Omental fat pad (tissue), 4 donors: ENCODE measurements around the gene DNAJB5.

GRCh38 chr9:33963545-33964070 is 85.1 kb downstream of the UBAP2 start:
- PRO-cap: no peak
- RAMPAGE, long total RNA, 4 experiments: no peak in any of the 4 experiments

DNA sequence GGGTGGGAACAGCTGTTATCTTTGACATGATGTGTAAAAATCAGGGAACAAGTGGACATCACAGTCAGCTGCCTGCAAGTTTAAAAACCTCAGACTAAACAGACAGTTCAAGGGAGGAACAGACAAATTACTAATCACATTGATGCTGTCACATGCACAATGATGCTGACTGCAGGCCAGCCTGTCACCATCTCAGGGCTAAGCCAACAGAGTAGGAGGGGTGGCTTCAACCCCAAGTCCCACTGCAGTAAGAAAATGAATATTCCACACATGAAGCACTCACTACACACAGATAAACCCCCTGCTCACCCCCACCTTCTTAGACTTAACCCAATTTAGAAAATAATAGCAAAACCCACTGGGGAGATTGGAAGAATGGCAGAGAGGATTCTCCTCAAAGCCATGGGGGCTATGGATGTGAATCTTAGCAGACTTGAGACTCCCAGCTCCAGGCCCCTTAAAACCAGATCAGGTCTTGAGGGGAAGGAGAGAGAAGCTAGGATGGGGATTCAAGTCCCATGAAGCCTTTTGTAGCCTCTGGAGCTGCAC is 38.3 kb upstream of the UBAP2 start:
- PRO-cap: no peak
- RAMPAGE, long total RNA, 4 experiments: no peak in any of the 4 experiments

DNA sequence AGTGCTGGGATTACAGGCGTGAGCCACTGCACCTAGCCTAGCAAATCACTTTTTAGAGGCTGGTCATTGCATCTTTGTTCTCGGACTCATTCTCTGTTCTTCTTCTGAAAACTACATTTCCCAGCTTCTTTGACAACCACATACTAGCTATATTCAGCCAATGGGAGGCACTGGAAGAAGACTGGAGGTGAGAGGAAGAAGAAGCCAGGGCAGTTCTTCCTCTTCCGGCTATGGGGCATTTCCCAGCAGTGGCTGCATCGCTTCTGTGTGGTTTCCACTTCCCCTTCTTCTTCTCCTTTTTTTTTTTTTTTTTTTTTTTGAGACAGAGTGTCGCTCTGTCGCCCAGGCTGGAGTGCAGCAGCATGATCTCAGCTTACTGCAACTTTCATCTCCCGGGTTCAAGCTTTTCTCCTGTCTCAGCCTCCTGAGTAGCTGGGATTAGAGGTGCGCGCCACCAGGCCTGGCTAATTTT is 7.1 kb upstream of the UBAP1 start:
- PRO-cap: no peak
- RAMPAGE, long total RNA, 4 experiments: no peak in any of the 4 experiments

GRCh38 chr9:34205993-34206623 is 27.3 kb downstream of the UBAP1 start:
- PRO-cap: no peak
- RAMPAGE, long total RNA, 4 experiments: no peak in any of the 4 experiments

- PRO-cap: no peak
- RAMPAGE, long total RNA, 4 experiments: no peak in any of the 4 experiments
Observed at GRCh38 chr9:34210149-34210680, 31.4 kb downstream of the UBAP1 start.

DNA sequence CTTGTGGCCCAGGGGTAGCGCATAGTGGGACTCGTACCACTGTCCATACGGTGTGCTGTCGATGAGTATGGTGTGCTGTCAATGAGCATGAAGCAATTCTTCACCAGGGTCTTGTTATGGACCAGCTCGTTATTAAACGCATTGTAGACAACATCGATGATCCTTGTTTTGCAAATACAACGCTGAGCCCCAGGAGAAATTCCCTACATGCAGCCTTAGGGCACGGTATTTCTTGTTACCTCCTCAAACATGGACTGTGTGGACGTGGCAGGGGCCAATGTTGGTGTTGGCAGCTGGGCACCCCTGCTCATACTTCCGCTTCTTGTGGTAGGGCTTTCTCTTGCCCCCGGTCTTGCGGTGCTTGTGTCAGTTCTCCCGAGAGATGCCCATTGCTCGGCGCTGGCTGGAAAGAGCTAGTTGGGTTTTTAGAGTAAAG is 45.4 kb downstream of the UBAP1 start:
- PRO-cap: no peak
- RAMPAGE, long total RNA, 4 experiments: no peak in any of the 4 experiments

DNA sequence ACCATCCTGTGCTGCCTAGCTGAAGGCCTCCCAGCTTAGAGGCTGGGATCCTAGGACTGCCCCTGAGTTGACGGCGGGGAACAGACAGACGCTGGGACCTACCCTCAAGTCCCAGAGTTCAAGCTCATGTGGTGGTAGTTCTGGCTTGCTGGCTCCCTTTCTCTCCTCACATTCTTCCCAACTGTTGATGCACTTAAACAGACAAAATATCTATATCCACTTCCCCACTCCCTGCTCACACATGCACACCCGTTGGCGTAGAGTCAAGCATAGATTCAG is 65.8 kb downstream of the KIF24 start:
- PRO-cap: no peak
- RAMPAGE, long total RNA, 4 experiments: no peak in any of the 4 experiments

GRCh38 chr9:34372293-34372945 is 4.3 kb downstream of the MYORG start:
- PRO-cap: no peak
- RAMPAGE, long total RNA, 4 experiments: no peak in any of the 4 experiments

DNA sequence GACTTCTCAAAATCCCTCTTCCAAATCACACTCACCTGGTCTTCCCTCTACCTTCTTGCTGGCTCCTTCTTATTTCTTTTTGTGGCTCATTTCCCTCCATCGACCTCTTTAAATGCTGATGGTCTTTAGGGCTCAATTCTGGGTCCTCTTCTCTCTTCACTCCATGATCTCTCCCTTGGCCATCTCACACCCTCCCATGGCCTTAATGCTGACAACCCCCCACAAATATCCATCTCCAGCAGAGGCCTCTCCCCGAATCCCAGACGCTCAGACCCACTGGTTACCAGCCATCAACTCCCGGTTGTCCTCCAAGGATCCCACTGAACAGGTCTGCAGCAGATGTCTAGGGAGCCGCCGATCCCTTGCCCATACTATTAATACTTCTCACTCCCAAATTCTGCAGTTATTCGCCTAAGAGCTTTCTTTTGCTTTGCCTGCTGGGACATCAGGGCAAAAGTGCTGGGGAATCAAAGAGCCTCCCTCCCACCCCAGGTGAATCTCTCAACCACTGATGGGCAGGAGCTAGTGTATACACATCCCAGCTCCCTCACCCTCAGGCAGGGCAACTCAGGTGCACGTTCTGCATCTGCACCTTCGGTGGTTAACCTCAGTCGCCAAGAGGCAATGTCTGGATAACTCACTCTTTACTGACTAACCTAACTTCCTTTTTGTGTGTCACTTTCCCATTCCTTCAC is 26.5 kb downstream of the CNTFR start:
- PRO-cap: no peak
- RAMPAGE, long total RNA, 4 experiments: no peak in any of the 4 experiments

DNA sequence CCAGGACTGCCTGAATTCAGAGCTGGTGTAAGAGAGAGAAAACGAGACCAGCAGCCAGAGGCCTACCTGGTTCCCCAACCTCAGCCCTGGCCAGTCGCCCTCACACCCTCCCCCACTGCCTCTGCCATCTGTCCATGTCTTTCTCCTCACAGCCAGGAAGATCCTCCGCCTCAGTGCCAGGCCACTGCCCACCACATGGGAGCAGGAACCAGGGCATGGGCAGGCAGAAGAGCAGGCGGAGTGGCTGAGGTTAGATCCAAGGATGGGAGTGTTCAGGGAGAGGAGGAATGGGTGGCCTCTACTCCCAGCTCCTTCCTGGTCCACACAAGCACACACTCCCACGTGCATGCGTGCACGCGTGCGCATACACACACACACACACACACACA is 18.3 kb downstream of the CNTFR start:
- PRO-cap: no peak
- RAMPAGE, long total RNA, 4 experiments: no peak in any of the 4 experiments

GRCh38 chr9:34988960-34989857 is at the start of gene DNAJB5:
TSS of gene DNAJB5 (plus strand) at chr9:34989745.
- PRO-cap: unidirectional peak, minus-strand start at chr9:34989378; unidirectional peak, plus-strand start at chr9:34989717; unidirectional peak, plus-strand start at chr9:34989745
- RAMPAGE, long total RNA, 4 experiments: start-site peak on the plus strand in 2 of 4 experiments, at chr9:34989727-34989751 at its widest, 46 to 216 reads per replicate

DNA sequence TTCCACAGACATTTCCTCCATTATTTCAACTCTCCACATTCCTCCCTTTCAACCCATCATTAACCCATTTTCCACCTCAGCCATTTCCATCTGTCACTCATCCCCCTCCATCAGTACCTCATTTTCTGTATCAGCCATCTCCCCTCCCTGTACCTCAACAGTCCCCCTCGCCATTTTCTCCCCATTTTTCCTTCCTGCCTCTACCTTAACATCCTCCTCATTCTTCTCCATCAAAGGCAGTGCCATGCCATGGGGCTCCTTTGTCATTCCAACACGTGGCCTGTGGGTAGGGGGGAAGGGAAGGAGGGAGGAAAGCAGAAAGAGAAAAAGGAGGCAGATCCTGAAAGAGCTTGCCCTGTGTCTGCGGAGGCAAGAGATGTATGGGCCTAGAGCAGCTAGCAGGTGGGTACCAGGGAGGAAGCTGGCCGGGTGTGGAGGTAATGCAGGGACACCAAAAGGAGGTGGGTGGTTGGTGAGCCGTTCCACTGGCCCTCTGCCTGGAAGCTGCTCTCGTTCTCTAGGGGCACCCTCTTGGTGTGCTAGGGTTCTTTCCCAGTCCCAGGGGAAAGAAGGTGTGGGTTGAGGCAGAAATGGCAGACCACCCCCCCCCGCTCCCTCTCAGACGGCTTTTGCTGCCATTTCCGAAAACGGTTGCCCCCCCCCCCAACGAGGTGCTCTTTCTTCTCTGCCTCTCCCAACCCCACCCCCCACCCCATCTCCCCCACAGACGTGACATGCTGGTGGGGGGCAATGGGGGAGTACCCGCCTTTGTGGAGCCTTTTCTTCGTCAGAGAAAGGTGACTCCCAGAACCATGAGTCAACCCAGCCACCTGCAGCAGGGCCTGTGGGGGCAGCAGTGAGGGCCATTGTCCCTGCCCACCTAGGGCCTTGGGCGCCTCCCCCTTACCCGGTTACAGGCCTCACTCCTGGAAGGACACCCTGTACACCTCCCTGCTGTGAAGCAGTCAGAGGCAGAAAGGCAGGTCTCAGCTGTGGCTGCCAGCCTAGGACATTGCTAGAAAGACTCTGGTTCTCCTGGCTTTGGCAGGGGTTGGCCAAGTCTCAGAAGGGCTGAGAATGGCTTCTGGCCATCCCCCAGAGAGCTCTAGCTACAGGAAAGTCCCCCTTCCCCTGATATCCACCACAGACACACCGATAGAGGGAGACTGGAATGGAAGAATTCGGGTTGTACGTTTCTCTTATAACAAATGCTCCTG is 1.9 kb downstream of the DNAJB5 start:
- PRO-cap: no peak
- RAMPAGE, long total RNA, 4 experiments: no peak in any of the 4 experiments

DNA sequence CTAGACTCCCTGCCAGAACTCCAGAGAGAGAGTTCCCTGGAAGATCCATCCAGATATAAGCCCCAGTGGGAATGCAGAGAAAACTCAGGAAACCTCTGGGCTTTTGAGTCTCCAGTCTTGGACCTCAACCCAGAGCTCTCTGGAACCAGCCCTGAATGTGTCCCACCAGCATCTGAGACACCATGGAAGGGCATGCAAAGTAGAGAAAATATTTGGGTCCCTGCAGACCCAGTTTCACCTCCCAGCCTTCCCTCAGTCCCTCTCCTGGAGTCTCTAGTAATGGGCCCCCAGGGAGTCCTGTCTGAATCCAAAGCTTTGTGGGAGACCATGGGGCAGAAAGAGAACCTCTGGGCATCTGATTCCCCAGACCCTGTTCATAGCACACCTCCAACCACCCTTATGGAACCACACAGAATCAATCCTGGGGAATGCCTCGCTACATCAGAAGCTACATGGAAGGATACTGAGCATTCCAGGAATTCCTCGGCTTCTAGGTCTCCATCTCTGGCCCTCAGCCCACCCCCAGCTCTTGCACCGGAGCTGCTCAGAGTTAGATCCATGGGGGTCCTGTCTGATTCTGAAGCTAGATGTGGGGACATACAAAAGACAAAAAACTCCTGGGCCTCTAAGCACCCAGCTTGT is 1.9 kb downstream of the C9orf131 start:
- PRO-cap: no peak
- RAMPAGE, long total RNA, 4 experiments: no peak in any of the 4 experiments

- PRO-cap: no peak
- RAMPAGE, long total RNA, 4 experiments: no peak in any of the 4 experiments
Observed at GRCh38 chr9:35060619-35061298, 11.7 kb downstream of the VCP start.

GRCh38 chr9:35062520-35063329 is 9.7 kb downstream of the VCP start:
- PRO-cap: no peak
- RAMPAGE, long total RNA, 4 experiments: no peak in any of the 4 experiments

DNA sequence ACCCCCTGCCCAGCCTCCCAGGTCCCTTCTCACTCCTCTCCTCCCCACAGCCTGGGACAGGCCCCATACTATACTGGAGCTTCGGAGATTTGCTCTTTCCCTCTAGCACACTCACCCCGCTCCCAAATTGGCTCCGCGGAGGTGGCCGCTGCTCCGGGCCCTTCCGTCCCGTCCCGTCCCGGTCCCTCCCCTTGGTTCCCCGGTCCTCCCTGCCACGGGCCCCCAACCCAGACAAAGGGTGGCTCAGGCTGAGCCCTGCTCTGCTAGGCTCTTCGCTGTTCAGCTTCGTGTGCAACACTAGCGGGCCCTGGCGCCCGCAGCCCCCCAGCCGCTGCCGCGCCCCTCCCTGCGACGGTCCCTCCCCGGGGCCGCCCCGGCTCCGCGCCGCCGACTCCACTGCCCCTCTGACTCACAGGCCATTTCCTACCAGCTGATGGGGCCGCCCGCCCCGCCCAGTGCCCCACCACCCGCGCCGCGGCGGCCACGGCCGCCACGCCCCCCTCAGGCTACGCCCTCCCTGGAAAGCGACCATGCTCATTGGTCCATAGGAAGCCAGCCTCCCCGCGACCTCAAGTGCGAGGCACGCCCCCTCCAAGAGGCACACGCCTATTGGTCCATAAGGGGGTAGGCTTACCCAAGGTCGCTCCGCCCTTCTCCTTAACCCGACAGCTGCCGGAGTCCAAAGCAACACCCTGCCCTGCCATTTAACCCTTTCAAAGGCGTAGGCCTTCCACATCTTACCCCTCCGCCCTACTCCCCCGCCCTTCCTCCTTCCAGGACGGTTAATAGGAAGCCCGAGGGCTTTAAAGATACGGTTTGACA is 4.3 kb downstream of the ATOSB start:
- PRO-cap: unidirectional peak, minus-strand start at position 406 of the sequence
- RAMPAGE, long total RNA, 4 experiments: no peak in any of the 4 experiments

DNA sequence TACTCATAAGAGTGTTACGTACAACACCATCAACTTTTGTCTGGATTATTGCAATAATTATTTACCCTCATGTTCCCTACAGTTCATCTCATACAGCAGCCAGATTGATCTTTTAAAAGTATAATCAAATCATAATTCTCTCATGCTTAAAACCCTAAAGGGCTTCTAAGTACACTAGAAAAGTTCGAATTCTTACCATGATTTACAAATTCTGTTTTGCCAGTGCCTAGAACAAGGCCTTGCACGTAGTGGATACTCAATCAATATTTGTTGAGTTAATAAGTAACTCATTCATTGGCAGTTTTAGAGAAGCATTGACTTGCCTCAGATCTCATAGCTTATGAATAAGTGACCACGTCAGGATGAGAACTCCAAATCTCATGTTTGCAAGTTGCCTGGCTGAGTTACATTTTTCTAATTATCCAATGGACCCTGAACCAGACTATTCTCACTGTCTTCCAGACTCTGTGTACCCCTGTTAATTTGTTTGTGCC is 96.1 kb downstream of the UNC13B start:
- PRO-cap: no peak
- RAMPAGE, long total RNA, 4 experiments: no peak in any of the 4 experiments

- PRO-cap: no peak
- RAMPAGE, long total RNA, 4 experiments: no peak in any of the 4 experiments
Observed at GRCh38 chr9:35406284-35407040, 83.4 kb upstream of the RUSC2 start.

- PRO-cap: no peak
- RAMPAGE, long total RNA, 4 experiments: no peak in any of the 4 experiments
Observed at GRCh38 chr9:35470921-35471462, 18.9 kb upstream of the RUSC2 start.

DNA sequence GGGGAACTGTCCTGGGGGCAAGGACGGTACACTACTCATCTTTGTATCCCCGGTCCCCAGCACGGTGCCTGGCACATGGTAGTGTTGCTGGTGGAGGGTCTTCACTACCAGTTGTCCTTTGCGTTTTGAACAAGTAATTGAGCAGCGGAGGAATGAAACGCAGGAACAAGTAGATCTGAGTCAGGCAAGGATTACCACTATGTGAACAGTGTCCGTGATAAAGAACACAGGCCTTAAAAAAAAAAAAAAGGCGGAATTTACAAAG is 884 bp downstream of the RUSC2 start:
- PRO-cap: no peak
- RAMPAGE, long total RNA, 4 experiments: no peak in any of the 4 experiments